Subcutaneous preadipocyte (primary cell): ENCODE data around the genes KATNAL1, ZAR1L and N4BP2L1.

DNA sequence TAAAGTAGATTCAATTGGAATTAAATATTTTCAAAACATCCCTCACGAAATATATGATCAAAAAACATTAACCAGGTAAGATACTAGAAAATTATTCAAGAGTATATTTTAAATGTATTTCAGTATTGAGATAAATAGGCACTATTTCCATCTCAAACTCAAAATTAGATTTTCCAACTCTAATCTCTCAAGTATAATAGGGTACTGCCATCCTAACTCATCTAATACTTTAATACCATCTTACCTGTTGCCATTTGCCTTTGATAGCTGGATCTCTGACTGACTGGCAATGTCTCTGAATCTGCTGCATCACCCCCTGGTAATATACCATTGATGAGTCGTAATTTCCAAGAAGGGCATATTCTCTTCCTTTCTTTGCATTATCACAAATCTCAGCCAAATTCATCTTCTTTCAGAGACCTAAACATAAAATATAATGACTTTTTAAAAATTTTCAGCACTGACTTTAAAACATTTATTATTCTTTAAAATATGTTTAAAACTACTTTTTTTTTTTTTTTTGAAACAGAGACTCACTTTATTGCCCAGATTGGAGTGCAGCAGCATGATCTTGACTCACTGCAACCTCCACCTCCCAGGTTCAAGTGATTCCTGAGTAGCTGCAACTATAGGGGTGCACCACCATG is 23.9 kb downstream of the KATNAL1 start:
- CAGE, long polyA plus RNA, result no peak

GRCh38 chr13:30295848-30296189 is 11.5 kb downstream of the KATNAL1 start:
- CAGE, long polyA plus RNA, result no peak

- CAGE, long polyA plus RNA, result no peak
These were observed at the start of gene KATNAL1 for GRCh38 chr13:30306461-30307780. Gene KATNAL1 (minus strand): TSS chr13:30307551.

DNA sequence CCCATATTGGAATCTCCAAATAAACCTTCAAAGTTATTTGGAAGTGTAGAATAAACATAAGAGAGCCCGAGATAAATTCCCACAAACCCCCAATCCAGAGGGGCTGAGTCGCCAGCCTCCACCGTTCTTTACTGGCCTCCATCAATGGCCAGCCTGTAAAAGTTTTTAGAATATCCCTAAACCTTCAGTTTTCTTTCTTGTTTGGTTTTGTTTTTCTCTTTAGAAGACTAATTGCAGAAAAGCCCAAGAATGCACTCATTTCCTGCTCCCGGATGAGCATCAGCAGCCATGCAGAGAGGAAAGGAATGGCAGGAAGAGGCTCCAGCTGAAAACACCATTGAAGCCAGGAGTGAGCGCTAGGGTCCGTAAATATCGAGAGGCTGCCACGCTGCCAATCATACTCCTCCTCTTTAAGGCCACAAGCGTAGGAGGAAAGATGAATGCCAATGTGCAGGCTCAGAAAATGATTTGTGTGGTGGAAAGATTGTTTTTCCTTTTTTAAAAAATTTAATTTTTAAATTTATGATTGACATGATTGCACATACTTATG is 57.5 kb upstream of the UBE2L5 start:
- CAGE, long polyA plus RNA, result no peak

DNA sequence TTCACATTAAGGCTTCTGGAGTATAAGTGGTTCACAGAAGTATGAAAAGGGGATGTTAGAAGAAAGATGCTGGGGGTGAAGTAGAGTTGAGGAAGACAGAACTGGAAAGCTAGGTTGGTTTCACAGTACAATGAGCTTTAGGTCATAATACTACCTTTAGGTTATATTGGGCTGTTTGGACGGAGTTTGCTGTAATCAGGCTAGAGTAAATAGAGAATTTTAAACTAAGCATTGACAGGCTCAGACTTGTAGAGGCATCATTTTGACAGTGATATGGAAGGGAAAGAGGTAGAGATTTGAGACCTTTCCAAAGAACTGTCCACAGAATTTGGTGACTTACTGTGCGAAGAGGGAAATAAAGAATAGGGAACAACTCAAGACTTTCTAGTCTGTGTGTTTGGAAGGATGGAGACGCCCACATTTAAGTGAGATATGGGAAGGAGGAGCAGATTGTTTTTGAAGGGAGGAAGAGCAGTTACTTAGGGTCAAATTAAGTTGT is 1.0 kb downstream of the USPL1 start:
- CAGE, long polyA plus RNA, result no peak

GRCh38 chr13:30718854-30719529 is 16.4 kb upstream of the ALOX5AP start:
- CAGE, long polyA plus RNA, result no peak

DNA sequence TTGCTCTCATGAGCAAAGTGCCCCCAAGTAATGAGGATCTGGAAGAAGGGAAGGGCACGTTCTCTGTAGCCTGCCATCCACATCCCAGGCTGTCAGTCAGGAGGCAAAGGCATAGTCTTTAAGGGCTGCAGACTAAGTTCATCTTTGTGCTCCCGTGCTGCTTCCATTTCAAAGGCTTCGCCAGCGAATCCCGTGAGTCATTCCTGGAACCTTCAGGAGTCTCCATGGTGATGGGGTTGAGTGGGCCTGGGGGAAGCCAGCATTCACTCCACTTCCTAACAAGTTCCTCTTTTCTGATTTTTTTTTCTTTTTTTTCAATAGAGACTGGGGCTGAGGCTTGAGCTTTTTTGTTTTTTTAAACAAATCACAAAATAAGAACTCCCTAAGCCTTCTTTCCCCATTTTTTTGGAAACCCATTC is 33.0 kb upstream of the MEDAG start:
- CAGE, long polyA plus RNA, result no peak

GRCh38 chr13:30907018-30908222 is 1.3 kb downstream of the MEDAG start:
- CAGE, long polyA plus RNA, result no peak

- CAGE, long polyA plus RNA, result no peak
These were observed 16.2 kb downstream of the HSPH1 start for GRCh38 chr13:31145344-31146017.

DNA sequence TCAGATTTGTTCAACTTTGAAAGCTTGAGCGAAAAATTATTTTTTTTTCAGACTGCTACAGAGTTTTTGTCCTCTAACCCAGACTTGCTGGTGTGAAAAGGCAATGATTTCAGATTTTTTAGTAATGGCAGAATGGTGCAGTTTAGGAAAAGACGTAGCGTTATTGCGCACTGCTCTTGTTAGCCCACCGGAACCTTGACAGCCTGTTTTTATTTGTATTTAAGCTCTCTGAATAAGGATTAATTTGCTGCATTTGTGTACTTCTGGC is 1.2 kb downstream of the B3GLCT start:
- CAGE, long polyA plus RNA, result no peak

GRCh38 chr13:31320642-31321347 is 121.0 kb downstream of the B3GLCT start:
- CAGE, long polyA plus RNA, result no peak

GRCh38 chr13:31374620-31374972 is 174.8 kb downstream of the B3GLCT start:
- CAGE, long polyA plus RNA, result no peak

DNA sequence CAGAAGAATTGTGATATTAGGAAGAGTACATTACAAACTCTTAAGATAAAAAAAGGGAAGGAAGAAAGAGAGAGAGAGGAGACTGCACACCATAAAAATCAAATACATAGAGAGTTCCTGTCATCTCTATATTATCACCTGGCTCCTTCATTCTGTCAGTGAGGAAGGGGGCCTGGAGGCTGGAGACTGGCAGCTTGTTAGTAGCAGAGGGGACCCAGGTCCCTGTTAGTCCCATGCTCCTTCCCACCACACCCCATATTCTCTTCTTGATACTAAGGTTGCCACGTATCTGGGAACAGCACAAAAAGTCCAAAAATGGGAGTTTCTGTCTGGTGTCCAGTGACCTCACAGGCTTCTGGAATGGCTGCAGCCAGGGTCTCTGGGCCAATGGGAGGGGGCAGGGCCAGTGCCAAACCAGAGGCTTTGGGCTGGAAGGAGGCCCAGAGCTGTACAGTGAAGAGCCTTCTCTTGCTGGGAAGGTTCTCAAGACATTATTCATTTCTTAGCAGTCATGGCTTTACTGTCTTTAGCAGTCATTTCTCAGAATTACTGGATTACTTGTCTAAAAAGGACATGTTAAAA is 119.1 kb downstream of the FRY start:
- CAGE, long polyA plus RNA, result no peak

- CAGE, long polyA plus RNA, result no peak
These were observed at the start of gene ZAR1L for GRCh38 chr13:32314761-32315664. Gene ZAR1L (minus strand): TSS chr13:32315363.

GRCh38 chr13:32315665-32316565 is 607 bp downstream of the BRCA2 start:
- CAGE, long polyA plus RNA, result no peak

GRCh38 chr13:32427946-32428630 is at the start of gene N4BP2L1:
Gene N4BP2L1 (minus strand): TSS chr13:32428130.
- CAGE, long polyA plus RNA, result no peak

DNA sequence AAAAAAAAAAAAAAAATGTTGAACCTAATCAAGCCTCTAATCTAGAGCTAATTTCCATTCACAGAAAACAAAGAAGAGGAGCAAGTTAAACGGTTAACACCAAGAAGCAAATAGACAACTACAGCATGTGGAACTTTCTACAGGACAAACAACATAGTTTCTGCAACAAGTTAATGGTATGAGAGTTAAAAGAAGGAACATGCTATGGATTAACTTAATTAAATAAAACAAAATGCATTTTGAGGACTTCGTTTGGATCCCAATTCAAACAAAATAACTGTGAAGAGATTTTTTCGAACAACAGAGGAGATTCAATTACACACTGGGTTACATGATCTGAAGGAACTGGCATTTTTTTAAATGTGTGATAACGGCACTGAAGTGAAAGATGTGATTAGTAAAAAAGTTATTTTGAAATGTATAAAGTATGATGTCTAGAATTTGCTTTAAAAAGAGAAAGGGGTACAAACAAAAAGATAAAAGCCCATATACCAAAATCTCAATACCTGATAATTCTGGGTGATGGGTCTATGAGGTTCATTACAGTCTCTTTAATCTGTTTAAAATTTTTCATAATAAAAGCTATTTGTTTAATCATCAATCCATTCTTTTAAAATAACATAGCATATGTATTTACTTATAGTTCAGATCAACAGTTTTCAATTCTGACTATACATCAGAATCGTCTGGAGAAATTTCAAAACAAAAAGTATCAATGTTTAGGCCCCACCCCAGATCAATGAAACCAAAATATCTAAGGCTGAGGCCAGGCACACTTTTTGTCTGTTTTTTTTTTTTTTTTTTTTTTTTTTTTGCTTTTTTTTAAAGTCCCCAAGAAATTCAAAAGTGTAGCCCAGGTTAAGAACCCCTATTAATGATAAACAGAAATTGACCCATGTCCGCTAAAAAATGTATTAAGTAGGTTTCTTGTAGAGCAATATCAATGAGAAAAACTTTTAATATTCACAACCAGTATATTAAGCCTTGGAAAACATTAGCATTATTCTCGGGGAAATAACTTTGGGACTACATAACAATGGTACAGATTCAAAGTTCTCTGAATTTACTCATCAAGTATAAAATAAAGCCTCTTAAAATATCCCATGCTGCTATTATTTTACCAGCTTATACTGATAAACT is 12.2 kb downstream of the N4BP2L2 start:
- CAGE, long polyA plus RNA, result no peak

- CAGE, long polyA plus RNA, result no peak
These were observed 159.5 kb downstream of the PDS5B start for GRCh38 chr13:32745775-32746217.

DNA sequence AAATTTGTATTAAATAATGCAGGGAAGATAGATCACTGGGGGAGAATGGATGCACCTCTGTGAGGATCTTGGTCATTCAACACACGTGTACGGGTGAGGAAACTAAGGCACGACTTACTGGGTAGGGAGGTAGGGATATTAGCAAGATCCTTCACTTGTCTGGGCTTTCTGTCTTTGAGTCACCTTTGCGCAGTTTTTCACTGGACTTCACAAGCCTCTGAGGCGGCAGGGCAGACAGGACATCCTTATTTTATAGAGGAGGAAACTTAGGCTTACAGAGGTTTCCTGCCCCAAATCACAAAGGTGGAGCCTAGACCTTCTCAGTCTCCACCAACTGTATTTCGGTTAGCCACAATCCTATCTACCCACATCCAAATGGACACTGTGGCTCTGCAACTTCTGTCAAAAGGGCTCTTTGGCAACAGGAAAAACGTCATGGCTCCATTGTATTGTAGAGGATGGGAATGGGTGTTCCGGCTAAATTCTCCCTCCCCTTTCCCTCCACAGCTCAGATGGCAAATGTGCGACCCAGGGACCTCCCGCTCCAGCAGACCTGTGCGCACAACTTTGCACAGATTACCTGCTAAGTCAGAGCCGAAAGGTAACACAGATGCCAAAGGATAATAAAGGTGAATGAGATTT is 1.1 kb upstream of the KL start:
- CAGE, long polyA plus RNA, result no peak

GRCh38 chr13:33110261-33110681 is 94.0 kb downstream of the KL start:
- CAGE, long polyA plus RNA, result no peak